Vein endothelial cell (primary cell): ENCODE results near the genes TMEM186 and CARHSP1.

GRCh38 chr16:4881481-4882332 lies 34.4 kb downstream of the UBN1 start:
- CAGE, long polyA plus RNA = no peak

DNA sequence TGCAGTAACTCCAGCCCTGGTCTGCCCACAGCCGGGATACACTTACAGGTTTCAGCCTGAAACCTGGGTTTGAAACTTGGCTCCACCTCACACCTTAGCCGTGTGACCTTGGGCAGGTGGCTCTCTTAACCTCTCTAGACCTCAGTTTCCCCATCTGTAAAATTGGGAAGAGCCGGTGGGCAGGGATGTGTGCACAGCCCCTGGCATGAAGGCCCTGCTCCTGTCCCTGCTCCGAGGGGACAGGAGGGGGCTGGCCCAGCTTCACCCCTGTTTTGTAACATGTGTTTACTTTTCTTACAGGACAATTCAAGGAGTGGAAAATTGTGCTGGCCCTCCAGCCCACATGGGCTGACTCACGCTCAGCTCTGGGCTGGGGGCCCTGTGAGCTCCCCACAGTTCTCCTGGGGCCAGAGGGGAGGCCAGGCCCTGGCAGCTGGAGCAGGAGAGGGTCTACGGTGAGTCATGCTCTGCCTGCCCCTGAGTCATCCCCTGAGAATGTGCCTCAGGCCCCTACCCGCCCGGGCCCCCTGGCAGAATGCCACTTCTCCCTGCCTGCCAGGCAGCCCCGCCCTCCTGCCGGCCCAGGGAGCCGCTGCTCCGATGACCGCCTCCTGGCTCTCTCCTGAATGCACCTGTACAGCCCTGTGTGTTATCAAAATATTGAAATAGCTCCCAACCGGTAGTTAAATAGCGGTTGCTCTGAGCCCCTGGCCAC lies 7.7 kb upstream of the PPL start:
- CAGE, long polyA plus RNA = no peak

DNA sequence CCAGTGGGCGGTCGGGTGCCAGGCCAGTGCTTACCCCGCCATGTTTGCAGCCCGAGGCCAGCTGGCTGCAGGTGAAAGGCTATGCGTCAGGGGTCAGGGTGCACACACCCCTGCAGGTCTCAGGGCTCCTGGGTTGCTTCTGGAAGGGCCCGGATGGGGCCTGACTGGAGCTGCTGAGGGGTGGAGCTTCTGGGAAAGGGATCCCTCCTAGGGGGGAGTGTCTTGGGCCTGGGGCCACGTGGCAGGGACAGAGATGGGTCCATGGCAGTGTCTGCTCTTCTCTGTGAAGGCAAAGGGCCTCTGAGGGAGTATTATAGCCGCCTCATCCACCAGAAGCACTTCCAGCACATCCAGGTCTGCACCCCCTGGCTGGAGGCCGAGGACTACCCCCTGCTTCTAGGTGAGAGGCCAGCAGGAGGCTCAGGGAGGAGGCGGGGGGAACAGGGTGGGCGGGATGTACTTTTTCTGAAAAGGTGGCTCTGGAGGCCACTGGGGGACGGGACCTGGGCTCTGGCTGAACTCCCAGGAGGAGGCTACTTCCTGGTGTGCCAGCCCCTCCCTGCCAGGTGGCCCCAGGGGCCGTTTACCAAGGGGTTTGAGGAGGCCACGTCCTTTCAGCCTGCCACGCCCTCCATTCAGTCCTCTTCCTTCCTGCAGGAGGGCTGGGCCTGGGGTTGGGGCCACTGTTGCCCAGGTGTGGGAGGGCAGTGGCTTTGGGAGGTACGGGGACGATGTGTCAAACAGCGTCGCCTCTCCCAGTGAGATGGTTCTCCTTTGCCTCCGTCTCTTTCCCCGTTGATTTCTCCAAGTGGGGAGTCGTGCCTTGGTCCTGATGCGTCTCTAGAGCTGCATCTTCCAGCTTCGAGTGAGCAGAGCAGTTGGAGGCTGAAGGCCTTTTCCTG lies 9.3 kb downstream of the ALG1 start:
- CAGE, long polyA plus RNA = no peak

- CAGE, long polyA plus RNA = no peak
These were observed 1257.1 kb downstream of the TMEM114 start for GRCh38 chr16:7333218-7333686.

- CAGE, long polyA plus RNA = no peak
These were observed 914.8 kb downstream of the TMEM114 start for GRCh38 chr16:7675535-7675871.

DNA sequence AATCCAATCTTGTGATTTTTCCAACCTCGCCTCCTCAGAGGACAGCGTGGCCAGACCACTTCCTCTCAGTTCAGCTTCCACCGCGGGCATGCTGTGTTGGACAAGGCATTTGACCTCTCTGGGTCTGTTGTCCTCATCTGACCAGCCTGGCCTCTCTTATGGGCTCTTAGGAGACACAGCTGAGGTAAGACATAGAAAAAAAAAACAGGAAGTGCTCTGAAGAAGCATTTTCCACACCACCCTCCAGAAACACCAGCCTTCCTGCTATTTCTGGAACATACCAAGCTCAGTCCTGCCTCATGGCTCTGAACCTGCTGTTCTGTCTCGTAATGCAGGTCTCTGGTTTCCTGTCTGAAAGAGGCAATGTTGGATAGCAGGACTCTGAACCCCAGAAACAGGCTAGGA lies 8.2 kb downstream of the TMEM114 start:
- CAGE, long polyA plus RNA = no peak

DNA sequence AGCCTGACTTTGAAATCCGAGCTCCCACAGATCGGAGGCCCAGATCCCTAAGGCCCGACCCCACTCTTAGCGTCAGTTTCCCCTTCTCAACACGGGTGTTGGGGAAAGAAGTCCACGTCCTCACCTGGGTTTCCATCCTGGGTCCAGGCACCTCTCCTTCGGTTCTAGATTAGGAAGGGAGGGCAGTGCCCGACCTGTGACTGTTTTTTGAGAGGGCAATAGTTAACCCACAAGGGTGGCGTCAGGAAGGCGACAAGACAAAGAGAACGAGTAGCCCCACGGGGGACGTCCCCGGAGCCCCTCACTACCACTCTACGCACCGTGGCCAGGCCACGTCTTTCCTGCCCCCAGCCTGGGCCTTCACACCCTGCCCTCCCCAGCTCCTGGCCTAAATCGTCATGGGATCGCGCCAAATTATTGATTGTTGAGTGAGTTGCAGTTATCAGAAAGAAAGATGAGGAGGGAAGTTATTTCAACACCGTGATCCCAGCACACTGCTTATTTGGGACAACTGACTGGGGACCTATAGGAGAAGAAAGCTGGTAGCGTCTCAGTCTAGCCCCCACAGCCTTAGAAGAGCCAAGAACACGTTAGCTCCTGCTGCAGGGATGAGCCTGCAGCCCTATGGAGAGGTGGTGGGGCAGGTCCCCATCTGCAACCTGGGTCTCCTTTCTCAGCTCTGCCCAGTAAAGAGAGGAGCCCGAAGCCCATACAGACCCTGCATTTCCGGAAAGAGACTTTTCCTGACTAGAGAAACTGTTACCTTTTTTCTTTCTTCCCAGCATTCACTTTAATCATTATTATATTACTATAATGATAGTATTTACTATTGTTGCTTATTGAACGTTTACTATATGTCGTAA lies 567 bp downstream of the METTL22 start:
- CAGE, long polyA plus RNA = no peak

- CAGE, long polyA plus RNA = no peak
These were observed 7.2 kb downstream of the METTL22 start for GRCh38 chr16:8628516-8629325.

- CAGE, long polyA plus RNA = no peak
These were observed 39.1 kb downstream of the ABAT start for GRCh38 chr16:8713447-8714013.

- CAGE, long polyA plus RNA = no peak
These were observed at the start of gene TMEM186 for GRCh38 chr16:8797160-8798011. Gene TMEM186 (minus strand): TSS chr16:8797639.

- CAGE, long polyA plus RNA = start-site peak on the minus strand at chr16:8868621-8868722, 20 and 36 reads in 2 replicates; start-site peak on the minus strand at chr16:8868988-8868992, 19 and 17 reads in 2 replicates
These were observed at the start of gene CARHSP1 for GRCh38 chr16:8868002-8869063. Gene CARHSP1 (minus strand): TSS chr16:8869006.

DNA sequence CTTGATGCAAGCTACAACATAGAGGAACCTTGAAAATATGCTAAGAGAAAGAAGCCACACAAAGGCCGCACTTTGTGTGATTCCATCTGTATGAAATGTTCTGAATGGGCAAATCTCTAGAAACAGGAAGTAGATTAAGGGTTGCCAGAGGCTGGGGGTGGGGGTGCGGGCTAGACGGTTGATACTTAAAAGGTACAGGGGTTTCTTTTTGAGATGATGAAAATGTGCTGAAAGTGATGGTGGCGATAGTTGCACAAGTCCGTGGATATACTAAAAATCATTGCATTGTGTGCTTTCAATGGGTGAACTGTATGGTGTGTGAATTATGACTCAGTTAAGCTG lies 2.2 kb upstream of the CARHSP1 start:
- CAGE, long polyA plus RNA = no peak

- CAGE, long polyA plus RNA = no peak
These were observed 4.1 kb downstream of the LITAFD start for GRCh38 chr16:8886082-8886838.

GRCh38 chr16:8894333-8895398 lies 12.5 kb downstream of the LITAFD start:
- CAGE, long polyA plus RNA = no peak

- CAGE, long polyA plus RNA = no peak
These were observed 14.7 kb downstream of the LITAFD start for GRCh38 chr16:8896797-8897284.

DNA sequence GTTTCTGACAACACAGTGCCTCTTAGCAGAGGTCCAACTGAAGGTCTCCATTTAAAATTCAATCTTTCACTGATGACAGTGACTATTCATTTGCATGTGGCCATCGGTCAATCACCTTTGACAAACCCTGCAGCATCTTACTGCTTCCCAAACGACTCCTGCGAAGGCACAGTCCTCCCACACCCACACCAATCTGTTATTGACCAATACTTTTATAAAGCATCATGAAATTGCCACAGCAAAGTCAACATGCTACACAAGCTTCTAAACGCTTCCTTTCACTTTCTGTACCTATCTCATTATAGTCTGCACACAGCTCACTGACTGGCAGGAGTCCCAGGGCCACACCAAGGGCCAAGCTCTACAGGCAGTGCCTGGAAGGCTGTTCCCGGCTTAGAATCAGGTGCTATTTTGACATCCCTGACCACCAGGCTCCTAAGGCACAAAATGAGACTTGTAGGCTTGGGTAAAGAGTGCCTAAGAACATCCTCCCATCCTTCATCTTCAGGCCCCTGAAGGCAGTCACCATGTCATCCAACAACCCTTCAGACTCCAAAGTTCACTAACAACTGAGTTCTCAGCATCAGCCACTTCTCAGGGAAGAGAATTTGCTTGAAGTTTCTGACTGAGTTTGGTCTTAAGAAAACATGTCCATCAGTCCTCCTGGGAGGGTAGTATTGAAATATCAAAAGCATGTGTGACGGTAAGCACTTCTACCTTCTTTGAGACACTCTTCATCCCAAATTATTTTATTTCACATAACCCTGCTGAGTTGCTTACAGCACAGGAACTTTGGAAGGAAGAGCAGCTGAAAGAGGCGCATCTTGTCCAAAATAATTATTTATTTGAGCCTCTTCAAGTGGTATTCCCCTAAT lies 39.4 kb downstream of the USP7 start:
- CAGE, long polyA plus RNA = no peak

GRCh38 chr16:8930063-8930621 lies 33.6 kb downstream of the USP7 start:
- CAGE, long polyA plus RNA = no peak

- CAGE, long polyA plus RNA = no peak
These were observed 12.4 kb upstream of the HAPSTR1 start for GRCh38 chr16:9078999-9079420.

DNA sequence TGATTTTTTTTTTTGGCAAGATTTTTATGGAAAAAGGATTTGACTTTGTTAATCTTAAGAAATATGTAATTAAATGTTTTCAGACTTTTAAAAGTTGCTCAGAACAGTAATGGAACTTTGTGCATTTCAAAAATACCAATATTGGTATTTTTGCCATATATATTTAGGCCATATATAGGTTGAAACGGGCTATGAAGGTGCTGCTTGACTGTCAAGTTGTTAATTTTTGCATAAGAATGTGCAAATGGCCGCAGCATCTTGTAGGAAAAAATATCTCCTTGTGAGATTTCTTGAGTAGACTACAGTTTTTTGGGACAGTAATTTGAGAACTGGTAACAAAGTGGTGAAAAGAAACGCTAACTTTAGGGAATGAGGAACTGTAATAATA lies 2.4 kb downstream of the HAPSTR1 start:
- CAGE, long polyA plus RNA = no peak

GRCh38 chr16:9125259-9125928 lies 34.0 kb downstream of the HAPSTR1 start:
- CAGE, long polyA plus RNA = no peak